ENCODE data around the genes ATP2C2 and USP10.

- PRO-cap = unidirectional peak, minus-strand start at chr16:84313077; unidirectional peak, minus-strand start at chr16:84313280
Measured at GRCh38 chr16:84312620-84313717, 18.3 kb downstream of the WFDC1 start.

GRCh38 chr16:84367760-84369078, at the start of gene ATP2C2:
TSS of gene ATP2C2 (plus strand) at chr16:84368538.
- PRO-cap = unidirectional peak, plus-strand start at chr16:84368110; bidirectional peak, plus-strand start at chr16:84368538, minus-strand start at chr16:84368408

- PRO-cap = no peak
Measured at GRCh38 chr16:84537045-84537613, 32.7 kb upstream of the MEAK7 start.

- PRO-cap = no peak
Measured at GRCh38 chr16:84550008-84550499, 45.6 kb upstream of the MEAK7 start.

GRCh38 chr16:84611078-84611497, 6.8 kb downstream of the COTL1 start:
- PRO-cap = no peak

- PRO-cap = no peak
Measured at GRCh38 chr16:84661218-84662070, 13.1 kb downstream of the KLHL36 start.

DNA sequence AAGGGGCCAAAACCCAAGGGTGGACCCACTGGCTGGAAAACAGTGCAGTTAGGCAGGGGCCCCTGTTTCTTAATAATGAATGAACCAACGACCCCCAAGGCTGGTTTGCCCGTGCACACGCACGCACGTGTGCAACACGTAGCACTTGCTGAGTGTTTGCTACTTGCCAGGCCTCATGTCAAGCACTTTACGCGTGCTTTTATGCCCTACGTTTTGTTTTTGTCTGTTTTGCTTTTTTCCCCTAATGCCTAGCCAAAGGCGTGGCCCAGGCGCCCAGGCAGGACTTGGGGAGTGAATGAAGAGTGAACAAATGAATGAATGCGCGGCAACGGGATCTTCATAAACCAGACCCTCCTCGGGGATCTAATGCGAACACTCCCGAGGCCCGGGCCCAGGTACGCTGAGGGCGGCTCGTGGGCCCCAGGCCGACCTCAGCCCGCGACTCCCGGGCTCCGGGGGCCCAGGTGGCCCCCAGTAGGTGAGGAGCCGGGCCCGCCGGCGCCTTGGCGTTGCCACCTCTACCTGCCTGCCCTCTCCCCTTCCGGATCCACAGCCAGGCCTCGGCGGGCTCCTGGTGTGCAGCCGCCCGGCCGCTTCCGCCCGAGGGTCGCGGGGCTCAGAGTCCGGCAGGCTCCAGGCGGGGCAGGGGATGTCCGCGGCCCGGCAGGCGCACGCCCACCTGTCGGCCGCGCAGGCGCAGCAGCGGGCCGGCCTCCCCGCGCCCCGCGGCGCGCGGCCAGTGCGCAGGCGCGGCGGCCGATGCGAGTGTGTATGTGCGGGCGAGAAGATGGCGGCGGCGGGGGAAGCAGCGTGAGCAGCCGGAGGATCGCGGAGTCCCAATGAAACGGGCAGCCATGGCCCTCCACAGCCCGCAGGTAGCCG, at the start of gene USP10:
Gene USP10 (plus strand): TSS at position 764 of the 882 bp plus-strand sequence.
- PRO-cap = bidirectional peak, plus-strand start at position 790 of the sequence, minus-strand start at position 651 of the sequence

GRCh38 chr16:84739641-84740106, 39.9 kb downstream of the USP10 start:
- PRO-cap = no peak

DNA sequence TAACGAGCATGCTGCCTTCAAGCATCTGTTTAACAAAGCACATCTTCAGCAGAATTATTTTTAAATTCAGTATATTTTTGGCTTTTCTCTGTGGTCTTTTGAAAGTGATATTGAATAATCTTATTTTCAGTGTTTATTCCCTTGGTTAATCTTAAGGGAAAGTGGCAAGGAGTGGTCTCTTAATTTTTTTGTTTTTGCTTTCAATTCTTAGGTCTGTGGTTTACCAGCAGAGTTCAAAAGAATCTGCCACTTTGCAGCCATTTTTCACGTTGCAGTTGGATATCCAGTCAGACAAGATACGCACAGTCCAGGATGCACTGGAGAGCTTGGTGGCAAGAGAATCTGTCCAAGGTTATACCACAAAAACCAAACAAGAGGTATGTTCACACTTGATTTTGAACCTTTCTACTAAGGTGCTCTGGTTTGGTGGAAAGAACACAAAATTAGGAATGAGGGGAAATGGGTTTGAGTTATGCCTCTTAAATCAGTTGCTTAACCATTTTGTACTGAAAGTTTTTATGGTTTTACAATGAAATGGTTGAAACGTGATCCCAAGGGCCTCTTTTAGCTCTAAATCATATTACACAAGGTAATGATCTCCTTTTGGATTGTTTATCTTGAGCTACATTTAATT, 51.7 kb upstream of the CRISPLD2 start:
- PRO-cap = no peak

DNA sequence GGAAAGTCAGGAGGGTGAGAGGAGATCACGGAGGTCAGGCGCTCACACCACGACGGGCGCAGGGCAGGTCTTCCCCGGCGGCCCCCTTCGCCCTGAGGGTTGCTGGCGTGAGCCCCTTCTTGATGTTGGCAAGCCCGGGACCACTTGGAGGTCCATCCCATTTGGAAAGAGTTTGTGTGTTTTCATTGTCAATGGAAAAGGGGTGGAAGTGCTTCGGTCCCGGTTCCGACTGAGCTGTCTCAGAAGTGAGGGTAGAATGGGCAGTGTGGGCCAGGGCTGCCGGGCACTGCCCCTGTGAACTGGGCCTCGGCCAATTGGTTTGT, 14.3 kb downstream of the CRISPLD2 start:
- PRO-cap = no peak

- PRO-cap = no peak
Measured at GRCh38 chr16:84990110-84990793, 21.1 kb downstream of the ZDHHC7 start.

GRCh38 chr16:85015952-85016411, 4.6 kb upstream of the ZDHHC7 start:
- PRO-cap = no peak

DNA sequence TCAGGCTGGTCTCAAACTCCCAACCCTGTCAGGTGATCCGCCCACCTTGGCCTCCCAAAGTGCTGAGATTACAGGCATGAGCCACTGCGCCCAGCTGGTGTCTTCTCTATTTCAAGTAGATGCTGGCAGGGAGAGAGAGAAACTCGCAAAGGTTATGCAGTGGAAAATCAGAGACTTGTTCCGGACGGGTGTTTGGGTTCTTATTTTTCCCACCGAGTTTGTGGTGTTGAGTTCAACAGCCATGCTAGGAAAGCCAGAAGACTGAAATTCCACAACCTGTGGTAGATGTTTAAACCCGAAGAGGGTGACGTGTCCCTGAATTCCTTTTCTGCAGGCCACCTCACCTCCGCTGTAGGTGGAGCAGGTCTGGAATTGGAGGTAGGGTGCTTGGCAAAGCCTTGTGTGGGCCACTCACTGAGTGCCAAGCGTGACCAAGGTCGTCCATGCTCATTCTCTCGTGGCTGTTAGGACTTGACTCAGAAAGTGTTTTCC, 7.4 kb upstream of the ZDHHC7 start:
- PRO-cap = no peak

DNA sequence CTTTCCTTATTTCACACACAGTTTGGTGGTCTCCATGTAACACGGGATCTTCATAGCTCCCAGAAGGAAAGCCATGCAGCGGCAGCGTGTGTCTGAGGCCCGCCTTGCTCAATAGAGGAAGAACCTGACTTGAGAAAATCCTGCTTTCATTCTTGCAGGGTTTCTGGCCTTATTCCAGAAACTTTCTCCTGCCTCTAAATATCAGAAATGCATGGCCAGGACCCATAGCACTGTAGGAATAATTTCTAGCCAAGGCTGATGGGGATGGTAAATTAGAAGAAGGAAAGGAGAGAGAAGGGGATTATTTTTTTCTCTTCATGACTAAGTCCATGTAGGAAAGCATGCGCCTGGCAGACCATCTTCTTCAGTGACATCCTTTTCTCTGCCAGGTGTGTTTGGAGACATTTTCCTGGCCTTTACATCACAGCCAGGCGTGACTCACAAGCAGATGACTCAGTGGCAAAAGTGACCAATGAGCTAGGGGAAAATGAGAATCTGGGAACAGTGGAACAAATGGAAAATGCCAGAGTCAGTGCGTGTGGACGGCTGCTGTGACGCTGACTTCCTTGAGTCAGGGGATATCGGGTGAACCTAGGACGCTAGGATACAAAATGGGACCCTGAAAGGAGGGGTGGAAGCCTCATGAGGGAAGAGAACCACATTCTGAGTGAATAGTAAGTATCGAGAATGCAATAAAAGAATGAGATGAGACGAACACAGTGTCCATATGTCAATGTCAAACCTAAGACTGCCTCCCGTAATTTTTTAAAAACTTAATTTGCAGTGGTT, 9.4 kb downstream of the KIAA0513 start:
- PRO-cap = no peak

DNA sequence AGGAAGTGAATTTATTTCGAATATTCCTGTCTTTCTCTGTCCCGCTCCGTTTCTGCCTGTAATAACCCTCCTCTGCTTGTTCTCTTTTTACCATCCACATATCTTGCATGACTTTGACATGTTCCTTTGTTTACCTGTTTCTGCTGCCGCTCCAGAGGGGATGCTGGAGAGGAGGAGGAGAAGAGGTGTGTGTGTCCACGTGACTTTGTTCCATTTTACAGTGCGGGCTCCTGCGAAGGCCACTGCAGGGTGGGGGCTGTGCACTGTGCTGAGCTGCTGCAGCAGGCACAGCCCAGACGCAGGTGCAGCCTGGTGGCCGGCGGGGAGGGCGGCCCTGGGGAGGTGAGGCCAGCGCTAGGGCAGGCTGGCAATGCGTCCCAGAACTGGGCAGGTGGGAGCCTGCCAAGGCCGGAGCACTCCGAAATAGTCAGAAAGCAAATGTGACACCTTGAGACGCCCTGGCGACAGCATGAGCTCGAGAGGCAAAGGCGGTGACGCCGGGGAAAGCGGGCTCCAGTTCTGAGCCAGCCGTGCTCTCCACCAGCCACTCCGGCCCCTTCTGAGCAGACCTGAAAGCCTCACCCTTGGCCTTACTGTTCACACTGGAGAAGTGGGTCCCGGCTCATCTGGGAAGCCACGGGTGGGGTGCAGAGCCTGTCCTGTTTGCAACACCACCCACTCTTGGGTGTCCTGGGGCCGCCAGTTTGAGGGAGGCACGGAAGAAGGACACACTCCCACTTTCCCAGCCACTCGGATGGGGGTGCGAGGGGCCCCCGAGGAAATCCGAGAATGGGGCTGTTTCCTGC, 29.7 kb downstream of the CIBAR2 start:
- PRO-cap = no peak

- PRO-cap = no peak
Measured at GRCh38 chr16:85187050-85187421, 74.8 kb upstream of the CIBAR2 start.

- PRO-cap = unidirectional peak, minus-strand start at chr16:85220661
Measured at GRCh38 chr16:85220095-85220854, 108.0 kb upstream of the CIBAR2 start.

GRCh38 chr16:85230454-85231437, 118.5 kb upstream of the CIBAR2 start:
- PRO-cap = no peak

- PRO-cap = no peak
Measured at GRCh38 chr16:85313632-85314137, 201.4 kb upstream of the CIBAR2 start.

DNA sequence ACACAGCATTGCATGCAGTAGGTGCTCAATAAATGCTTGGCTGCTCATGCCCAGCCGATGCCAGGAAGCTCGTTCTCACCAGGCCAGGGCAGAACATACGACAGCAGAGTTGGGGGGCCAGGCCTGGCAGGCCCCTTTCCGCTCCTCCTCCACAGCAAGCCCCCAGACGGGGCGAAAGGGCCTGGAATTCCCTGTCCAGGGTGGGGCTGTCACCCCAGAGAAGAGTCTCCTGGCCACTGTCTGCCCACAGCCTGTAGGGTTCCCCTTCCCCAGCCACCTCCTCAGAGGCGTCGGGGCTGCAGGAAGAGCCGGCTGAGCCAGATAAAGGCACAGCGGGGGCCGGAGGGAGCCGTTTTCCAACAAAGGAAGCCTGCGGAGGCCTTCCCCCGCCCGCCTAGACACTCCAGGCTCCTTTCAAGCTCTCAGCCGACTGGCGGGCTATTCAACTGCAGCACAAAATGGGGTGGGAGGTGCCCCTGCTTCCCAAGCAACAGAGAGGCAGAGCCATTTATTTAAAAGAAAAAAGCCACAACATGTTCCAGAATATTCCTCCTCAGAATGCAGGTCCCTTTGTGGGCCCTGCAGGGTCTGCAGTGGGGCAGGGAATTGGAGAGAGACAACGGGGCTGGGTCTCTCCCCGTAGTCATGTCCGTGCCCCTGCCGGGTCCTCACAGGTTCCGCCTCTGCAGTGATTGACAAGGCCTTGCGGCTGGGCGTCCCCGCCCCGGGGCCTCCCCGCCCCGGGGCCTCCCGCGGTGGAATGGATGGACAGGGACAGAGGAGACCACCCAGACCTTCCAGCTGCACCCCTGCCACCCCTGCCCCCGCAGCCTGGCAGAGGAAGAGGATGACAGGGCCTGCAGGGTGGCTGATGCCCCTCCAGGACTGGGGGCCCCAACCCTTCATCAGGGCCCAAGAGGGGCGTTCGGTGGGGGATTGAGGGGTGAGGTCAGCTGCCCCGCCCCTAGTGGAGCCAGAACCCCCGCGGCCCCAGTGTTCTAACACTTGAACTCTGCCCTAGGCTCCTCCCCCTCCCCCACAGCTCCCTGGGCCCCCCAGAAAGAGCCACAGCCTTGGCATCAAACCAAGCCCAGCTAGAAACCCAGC, 216.2 kb upstream of the CIBAR2 start:
- PRO-cap = no peak